Kidney (tissue), 2 donors: ENCODE data around the genes LRRC15 and FAM43A.

DNA sequence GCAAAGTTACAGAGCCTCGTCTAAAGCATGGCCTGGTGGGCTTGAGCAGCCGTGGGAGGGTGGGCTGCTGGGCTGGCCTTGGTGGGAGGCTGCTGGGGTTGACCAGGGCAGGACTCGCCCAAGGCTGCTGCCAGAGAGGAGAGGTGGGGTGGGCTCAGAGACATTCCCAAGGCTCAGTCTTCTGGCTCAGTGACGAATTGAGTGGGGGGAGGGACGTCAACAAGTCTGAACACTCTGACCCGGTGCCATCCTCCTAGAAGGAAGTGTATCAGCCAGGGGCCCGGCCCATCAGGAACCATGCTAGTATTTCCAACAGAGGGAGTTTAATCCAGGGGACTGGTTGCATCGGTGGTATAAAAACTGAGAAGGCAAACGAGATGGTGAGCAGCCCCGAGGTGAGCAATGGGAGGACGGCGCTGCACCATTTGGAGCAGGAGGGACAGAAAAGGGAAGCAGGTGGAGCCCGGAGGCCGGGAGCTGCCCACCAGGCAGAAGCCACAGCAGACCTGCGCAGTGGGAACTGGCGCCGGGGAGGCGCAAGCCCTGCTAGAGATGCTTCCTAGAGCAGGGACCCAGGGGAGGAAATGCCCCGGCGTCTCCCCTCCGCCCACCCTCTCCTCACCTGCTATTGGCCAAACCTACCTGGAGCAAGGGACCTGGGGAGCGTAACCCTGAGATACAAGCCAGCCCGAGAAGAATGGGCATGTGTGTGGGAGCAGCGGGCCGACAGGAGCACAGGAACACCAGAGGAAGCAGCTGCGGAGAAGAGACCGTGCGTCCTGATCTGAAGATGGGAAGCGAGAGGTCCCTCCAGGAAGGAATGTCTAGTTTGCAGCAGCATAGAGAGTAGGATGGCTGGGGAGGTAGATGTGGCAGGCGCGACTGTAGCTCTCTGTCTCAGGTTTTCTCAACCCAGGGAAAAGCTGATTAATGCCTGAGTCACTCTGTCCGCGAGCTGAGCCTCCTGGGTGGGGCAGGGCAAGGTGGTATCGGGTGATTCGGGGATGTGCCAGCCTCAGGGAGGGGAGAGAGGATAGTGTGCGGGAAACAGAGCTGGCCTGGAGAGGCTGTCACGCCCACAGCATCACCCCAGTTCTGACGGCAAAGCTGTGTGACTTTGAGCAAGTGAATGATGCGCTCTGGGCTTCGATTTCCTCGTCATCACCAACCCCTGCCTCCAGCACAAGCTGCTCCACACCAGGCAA lies 28.8 kb downstream of the CPN2 start:
- PRO-cap, result no peak
- RRBS, result 78% methylated on average over 7 of the region's 41 CpGs

DNA sequence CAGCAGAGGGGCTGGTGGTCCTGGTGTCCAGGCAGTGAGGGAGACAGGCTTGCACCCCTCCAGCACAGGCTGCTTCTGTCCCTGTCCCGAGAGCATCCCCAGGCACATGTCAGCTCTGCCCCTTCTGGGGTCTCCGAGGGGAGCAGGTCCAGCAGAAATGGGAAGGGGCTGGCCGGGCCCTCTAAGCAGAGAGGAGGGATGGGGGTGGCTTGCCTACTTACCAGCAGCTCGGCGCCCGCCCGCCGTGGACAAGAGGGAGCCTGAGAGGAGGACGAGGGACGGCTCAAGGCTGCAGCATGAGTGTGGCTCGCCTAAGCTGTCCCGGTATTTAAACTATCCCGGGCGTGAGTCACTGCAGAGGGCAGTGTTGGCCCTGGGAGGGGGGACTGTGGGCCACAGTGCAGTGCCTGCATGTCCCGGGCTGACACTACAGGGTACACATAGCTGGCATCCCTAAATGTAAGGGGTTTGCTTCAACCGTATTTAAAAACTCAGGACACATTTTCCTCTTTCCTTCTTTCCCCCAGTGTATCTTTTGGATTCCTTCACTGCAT lies at the start of gene LRRC15:
LRRC15 (minus strand) TSS at position 304 of the 554 bp plus-strand sequence.
- PRO-cap, result no peak
- RRBS, result 7% methylated on average over 3 of the region's 16 CpGs

DNA sequence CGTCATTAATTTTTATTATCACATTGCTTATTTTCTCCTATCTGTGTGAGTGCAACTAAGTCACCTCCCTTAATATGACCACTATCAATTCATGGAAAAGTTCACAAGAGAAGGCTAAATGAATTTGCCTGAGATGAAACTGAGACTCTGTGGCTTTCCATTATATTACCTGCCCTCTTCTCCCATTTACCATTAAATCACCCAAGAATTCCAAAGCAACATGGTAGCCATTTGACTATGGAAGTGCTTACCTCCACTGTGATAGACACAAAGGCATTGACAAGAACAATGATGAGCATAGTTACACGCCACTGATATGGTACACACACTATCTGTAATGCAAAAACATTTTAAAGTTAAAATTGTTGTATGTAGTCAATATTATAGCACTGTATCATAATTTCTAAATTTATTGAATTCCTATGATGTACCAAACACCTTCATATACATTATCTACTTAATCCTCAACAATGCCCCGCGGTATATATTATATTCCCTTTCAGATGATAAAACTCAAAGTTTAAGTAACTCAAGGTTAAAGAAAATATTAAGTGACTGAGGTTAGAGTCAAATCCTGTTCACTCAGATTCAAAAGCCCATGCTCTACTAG lies 14.5 kb upstream of the GP5 start:
- PRO-cap, result no peak
- RRBS, result no CpG with 5 or more reads among the region's 4 CpGs

DNA sequence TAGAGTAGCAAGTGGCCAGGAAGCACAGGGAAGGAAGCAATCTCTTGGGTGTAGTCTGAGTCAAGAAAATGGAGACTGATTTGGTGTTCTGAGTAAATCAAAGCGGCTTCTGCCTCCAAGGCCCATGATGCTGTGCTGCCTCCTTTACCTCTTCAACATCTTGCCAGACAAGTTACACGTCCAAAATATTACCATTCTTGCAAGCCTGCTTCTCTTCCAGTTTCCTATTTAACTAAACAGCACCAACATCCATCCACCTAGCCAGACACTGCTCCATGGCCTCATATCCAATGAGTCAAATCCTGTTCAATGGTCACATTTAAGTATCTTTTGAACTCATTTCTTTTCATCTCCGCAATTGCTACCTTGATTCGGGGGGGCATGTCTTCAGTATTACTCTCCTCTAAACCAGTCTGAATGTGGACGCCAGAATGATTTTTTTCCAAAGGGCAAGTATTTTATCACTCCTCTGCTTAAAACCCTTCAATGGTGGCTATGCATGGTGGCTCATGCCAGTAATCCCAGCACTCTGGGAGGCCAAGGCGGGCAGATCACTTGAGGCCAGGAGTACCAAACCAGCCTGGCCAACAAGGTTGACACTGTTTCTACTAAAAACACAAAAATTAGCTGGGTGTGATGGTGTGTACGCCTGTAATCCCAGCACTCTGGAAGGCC lies 35.1 kb downstream of the ATP13A3 start:
- PRO-cap, result no peak
- RRBS, result no CpG with 5 or more reads among the region's 7 CpGs

DNA sequence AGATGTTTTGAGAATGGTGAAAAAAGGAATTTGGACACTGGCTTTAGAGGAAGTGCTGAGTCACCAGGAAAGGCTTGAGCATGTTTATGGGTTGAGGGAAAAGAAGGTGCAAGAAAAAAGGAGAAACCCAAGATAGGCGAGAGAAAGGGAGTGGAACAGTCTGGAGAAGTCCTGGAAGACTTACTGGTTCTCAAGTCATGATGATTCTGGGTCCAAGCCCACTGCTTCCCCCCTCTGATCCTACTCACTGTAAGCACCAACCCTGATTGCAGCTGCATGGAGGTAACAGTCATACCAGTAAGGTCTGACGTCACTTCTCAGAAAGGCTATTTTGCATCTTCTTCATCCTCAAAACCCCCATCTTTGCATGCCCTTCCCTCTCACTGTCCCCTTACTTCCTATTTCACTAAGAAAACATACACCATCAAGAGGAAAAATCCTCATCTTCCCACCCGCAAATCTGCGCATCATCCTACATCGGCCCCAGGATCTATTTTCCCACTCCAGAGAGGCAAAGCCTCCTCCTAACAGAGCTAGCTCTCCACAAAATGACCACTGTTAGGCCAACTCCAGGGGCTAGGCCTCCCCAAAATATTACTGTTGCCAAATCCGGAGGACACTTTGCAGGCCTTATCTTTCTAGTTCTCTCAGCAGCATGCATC lies 3.1 kb upstream of the ATP13A3 start:
- PRO-cap, result no peak
- RRBS, result no CpG with 5 or more reads among the region's 6 CpGs

- PRO-cap, result no peak
- RRBS, result no CpG with 5 or more reads among the region's 2 CpGs
Measured at GRCh38 chr3:194497701-194498175, 10.9 kb upstream of the ATP13A3 start.

DNA sequence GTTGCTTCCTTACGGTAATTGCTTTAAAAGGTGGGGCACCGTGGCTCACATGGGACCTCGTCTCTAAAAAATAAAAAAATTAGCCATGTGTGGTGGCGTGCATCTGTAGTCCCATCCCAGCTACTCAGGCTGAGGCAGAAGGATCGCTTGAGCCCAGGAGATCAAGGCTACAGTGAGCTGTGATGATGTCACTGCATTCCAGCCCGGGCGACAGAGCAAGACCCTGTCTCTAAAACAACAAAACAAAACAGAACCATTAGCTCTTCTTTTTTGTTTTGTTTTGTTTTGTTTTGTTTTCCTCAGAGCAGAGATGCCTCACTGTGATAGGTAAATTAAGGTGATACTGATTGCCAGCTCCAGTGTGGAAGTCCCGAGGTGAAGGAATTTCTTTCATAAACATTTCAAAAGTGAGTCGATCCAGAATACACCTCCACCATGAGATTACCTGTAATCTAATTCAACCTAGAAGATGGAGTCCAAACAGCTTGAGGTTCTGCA lies 11.5 kb upstream of the ATP13A3 start:
- PRO-cap, result no peak
- RRBS, result no CpG with 5 or more reads among the region's 9 CpGs

DNA sequence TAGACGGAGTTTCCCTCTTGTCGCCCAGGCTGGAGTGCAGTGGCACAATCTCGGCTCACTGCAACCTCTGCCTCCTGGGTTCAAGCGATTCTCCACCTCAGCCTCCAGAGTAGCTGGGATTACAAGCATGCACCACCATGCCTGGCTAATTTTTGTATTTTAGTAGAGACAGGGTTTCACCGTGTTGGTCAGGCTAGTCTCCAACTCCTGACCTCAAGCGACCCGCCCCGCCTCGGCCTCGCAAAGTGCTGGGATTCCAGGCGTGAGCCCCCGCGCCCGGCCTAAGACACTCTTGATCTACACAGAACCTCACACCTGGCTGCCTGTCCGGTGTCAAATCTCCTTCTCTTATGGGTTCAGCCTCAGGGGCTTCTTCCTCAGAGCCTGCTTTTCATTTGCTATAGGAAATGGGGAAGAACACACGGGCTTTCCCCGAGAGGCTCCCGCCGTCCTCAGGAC lies 10.6 kb downstream of the TMEM44 start:
- PRO-cap, result no peak
- RRBS, result no CpG with 5 or more reads among the region's 19 CpGs

- PRO-cap, result unidirectional peak, plus-strand start at chr3:194685883
- RRBS, result 2% methylated on average over 55 of the region's 77 CpGs
Measured at GRCh38 chr3:194685603-194686522, at the start of gene FAM43A. FAM43A (plus strand) TSS chr3:194685883.

DNA sequence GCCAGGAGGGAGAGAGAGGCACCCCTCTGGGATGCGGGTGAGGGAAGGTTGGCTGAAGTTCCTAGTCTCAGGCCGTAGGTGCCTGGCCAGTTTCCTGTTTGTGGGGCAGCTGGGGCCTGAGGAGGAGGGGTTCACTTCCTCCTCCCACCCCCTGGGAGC lies 2.5 kb downstream of the FAM43A start:
- PRO-cap, result unidirectional peak, minus-strand start at position 76 of the sequence
- RRBS, result no CpG with 5 or more reads among the region's 2 CpGs

DNA sequence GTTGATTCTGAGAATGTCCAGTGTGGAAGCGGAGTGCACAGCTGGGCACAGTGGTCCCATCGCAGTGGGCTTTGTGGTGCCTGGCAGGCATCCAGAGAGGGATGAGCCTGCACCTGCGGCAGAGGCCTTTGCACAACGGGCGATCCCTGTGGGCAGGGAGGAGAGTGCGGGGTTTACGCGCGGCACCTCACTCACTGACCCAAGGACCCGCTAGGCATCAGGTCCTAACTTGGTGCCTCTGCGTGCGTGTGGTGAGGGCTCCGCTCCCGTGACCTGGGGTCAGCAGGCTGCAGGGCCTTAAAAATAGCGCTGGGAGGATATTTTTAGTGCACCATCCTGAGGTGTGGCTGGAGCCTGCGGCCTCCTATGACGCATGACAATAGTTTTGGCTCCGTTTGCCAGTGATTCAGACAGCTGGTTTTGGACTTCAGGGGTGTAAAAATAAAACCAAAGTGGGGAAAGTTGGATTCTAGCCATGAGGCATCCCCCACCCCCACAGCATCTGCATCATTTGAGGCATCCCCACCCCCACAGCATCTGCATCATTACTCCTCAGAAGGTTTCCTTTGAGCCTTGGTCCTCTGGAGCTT lies 139.0 kb downstream of the FAM43A start:
- PRO-cap, result no peak
- RRBS, result no CpG with 5 or more reads among the region's 18 CpGs

DNA sequence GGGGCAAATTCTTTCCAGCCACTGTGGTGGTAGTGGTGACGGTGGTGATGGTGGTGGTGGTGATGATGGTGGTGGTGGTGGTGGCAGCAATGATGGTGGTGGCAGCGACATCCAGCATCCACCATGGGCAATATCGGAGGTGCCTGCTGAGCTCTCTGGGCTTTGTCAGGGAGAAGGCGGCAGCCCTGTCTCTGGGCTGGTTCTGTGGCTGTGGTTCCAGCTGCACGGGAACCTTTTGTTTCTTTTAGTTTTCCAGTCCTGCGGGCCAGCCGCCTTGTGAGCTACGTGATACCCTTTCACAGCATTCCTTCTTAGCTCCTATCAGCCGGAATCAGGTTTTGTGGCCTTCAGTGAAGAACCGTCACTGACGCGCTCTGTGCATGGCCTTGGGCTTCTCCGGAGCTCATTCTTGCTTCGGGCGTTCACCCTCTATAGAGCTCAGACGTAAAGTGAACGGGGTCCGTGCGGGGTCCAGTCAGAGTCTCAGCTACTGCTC lies 166.5 kb downstream of the FAM43A start:
- PRO-cap, result no peak
- RRBS, result 98% methylated on average over 5 of the region's 19 CpGs

DNA sequence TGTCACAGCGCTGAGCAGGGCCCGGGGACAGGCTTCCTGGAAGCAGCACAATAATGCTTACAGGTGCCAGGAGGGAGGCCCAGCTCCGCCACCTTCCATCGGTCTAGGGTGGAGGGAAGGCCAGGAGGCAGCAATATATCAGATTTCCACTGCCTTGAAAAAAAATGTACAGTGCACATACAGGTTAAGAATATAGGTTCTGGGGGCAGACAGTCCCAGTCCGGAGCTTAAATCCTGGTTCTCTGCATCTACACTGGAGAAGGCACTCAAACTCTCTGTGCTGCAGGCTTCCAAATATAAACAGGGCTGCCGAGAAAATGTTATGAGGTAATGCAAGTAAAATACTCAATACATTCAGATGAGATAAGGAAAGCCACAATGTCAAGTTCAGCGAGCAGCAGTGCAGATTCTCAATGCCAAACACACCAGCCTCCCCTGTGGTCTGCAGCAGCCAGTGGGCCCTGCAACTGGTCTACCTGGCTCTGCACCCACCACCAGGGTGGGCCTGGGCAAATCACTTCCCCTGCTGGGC lies 189.5 kb downstream of the XXYLT1 start:
- PRO-cap, result no peak
- RRBS, result no CpG with 5 or more reads among the region's 7 CpGs

- PRO-cap, result bidirectional peak, plus-strand start at chr3:195095290, minus-strand start at chr3:195095170
- RRBS, result no CpG with 5 or more reads among the region's 12 CpGs
Measured at GRCh38 chr3:195095043-195095478, 175.9 kb downstream of the XXYLT1 start.

- PRO-cap, result no peak
- RRBS, result no CpG with 5 or more reads among the region's 13 CpGs
Measured at GRCh38 chr3:195133435-195134011, 137.4 kb downstream of the XXYLT1 start.

- PRO-cap, result no peak
- RRBS, result no CpG with 5 or more reads among the region's 16 CpGs
Measured at GRCh38 chr3:195153256-195154124, 117.5 kb downstream of the XXYLT1 start.

- PRO-cap, result no peak
- RRBS, result no CpG with 5 or more reads among the region's 7 CpGs
Measured at GRCh38 chr3:195221476-195221915, 49.5 kb downstream of the XXYLT1 start.

DNA sequence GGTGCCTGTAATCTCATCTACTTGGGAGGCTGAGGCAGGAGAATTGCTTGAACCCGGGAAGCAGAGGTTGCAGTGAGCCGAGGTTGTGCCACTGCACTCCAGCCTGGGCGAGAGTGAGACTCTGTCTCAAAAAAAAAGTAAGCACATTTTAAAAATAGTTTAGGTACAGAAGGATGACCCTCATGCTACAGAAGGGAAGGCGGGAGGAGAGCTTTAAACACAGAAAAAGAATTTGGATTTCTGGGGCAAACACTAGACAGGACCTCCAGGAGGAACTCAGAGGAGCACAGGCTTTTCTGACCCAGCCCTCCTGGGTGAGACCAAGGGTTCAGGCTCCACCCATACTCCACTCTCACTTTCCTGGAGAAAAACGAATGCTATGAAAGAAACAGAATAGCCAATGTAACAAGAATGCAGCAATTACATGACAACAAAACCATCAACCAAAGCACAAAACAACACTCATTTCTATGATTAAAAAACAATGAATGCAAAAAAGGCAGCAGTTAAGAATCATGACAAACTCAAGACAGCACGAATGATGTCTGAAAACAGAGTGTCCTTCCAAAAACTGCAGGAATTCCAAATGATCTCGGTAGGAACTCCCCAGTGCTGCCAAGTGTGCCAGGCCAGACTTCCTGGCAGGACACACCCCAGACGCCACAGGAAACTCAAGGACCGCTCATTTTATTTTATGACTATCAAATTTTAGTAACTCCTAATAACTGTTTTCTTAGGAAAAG lies 47.7 kb downstream of the XXYLT1 start:
- PRO-cap, result no peak
- RRBS, result no CpG with 5 or more reads among the region's 9 CpGs

GRCh38 chr3:195252936-195253633 lies 17.9 kb downstream of the XXYLT1 start:
- PRO-cap, result no peak
- RRBS, result no CpG with 5 or more reads among the region's 13 CpGs

GRCh38 chr3:195292071-195292664 lies 21.2 kb upstream of the XXYLT1 start:
- PRO-cap, result no peak
- RRBS, result no CpG with 5 or more reads among the region's 8 CpGs